GM19239 (cell line): ENCODE results near the genes HOGA1, PI4K2A, AVPI1, MARVELD1, R3HCC1L and HPS1.

- RRBS: no CpG with 5 or more reads among the region's 3 CpGs
Observed at GRCh38 chr10:97016846-97017064, 169.0 kb downstream of the SLIT1 start.

DNA sequence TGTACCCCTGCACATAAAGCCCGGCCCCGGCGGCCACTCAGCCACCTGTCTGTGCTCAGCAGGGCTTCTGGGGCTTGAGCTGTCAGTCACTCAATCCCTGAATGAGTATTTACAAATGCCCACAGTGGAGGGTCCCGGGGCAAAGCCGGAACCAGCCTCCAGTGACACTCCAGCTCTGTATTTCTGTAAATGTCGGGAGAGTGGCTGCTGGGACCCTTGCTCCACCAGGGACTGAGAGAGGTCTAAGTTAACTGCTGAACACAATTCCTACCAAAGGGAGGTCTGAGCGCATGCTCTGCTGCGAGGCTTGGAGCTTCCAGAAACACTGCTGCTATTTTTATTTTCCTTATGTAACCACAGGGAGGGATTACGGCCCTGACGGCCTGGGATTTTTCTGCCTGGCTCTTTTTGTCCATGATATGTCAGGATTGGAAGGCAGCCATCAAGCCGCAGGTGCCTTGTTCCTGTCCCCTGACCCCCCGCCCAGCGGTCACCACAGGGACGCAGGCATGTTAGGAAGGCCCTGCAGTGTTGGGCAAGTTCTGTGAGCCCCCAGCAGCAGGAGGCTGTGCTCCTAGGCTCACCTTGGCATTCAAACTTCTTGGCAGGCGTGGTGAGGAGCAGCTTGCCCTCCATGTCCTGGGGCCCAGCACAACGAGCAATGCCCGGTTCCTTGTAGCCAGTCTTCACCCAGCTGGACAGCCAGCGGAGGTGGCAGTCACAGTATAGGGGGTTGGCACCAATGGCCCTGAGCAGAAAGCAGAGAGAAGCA lies 164.9 kb downstream of the SLIT1 start:
- RRBS: 100% methylated on average over 1 of the region's 18 CpGs

GRCh38 chr10:97196141-97197035 lies 10.6 kb upstream of the SLIT1 start:
- RRBS: 3% methylated on average over 8 of the region's 59 CpGs

DNA sequence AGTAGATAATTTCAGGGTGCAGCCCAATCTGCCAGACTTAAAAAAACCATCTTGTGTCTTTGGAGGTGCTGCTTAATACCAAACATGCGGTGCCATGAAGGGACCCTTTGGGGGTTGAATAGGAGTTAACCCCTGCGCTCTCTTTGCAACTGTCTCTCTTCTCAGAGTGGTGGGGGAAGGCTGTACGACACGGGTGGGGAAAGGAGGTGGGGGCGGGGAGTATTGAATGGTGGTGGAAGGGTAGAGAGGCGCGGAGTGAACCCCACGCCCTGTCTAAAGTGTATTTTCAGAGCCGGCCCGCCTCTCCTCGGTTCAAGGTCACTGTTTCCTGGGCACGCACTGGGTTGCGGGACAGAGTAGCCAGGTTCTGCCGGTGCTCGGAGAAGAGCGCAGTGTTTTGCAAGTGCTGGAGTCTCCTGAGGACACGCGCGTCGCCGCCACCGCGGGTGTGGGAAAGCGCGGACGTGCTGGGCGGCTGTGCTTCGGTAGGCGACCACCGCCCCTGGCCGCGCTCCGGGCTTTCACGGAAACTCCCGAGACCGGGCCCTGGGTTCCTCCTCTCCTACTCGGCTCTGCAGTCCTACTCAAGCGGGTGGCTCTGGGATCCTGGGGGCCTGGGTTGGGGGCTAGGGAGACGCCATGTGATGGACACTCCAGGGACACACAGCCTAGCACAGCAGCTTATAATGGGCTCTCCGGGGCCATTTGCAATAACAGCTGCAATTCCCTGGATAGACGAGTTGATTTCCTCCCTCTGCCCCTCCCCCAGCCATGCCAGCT lies 1.9 kb downstream of the FRAT1 start:
- RRBS: 12% methylated on average over 5 of the region's 41 CpGs

DNA sequence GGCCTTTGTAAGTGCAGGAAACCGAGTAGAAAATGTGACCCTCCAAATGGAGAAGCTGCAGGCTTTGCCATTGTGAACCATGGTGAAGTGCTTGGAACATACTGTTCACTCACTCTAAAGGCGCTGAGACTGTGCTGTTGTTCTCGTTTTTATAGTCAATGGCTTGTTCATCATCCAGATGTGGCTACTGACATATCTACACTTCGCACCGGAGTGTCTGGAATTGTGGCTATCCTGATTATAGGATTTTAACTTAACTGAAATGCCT lies 2.4 kb downstream of the FRAT1 start:
- RRBS: no CpG with 5 or more reads among the region's 5 CpGs

- RRBS: 93% methylated on average over 3 of the region's 10 CpGs
Observed at GRCh38 chr10:97461114-97461906, 15.3 kb downstream of the ZDHHC16 start.

DNA sequence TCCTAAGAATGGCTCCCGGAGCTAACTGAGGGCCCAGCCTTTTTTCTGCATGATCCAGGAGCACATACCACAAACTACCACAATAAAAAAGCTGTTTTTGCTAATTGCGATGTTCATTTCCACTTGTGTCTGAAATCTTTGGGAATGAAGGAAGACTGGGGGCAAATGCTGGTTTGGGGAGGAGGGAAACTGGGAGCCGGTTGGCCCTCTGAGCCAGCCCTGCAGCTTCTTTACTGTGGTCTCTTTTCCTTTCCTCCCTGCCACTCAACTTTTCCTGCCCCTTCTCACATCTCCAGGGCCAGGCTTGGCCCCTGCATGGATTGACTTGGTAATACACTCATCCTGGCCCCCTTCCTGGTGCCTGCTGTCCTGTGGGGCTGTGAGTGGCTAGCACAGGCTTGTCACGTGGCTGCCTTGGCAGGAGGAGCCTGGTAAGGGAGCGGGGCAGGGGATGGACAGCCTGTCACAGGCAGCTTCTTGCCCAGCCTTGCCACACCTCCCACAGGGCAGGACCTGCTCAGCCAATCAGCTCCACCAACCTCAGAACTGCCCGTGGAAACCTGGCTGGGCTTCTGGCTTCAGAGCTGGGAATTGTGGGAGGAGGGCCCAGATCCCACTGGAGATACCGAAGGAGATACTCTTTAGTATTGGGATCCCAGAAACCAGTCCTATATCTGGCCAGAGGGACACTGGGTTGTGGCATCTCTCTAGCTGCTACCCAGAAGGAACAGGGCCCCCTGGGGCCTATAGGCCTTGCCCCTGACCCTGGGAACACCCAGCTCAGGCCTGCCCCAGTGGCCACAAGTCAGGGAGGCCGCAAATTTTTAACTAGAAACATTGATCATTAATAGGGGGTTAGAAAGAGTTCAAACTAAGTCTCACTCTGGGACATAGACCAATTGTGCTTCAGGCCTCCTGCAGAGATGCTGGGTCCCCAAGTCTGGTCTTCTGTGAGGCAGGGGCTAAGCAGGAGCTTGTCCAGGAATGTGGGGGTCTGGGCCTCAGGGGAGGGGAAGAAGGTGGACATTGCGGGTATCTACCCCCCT lies at the start of gene HOGA1:
HOGA1 (plus strand) TSS at position 609 of the 1,046 bp plus-strand sequence.
- RRBS: no CpG with 5 or more reads among the region's 9 CpGs

DNA sequence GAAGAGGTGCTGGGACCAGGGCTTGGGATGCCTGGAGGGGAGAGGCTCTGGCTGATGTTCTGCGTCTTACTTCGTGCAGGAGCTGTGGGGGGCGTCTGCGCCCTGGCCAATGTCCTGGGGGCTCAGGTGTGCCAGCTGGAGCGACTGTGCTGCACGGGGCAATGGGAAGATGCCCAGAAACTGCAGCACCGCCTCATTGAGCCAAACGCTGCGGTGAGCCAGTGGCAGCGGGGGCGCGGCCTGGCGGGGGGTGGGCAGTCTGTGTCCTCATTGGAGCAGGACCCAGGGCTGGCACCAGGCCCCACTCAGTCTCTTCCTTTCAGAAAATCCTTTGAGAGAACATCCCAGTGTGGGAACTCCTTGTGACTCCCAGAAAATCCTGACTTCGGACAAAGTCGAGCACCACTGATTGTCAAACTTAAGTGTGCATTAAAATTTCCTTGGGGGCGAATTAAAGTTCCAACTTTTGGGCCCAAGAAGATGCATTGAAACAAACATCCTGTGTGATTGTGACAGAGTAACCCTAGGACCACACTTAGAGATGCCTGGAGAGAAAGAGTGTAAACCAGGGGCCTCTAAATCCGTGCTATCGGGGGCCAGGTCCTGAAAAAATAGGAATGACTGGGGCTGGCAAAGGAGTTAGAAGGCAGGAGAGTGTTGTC lies 12.4 kb downstream of the C10orf62 start:
- RRBS: no CpG with 5 or more reads among the region's 18 CpGs

DNA sequence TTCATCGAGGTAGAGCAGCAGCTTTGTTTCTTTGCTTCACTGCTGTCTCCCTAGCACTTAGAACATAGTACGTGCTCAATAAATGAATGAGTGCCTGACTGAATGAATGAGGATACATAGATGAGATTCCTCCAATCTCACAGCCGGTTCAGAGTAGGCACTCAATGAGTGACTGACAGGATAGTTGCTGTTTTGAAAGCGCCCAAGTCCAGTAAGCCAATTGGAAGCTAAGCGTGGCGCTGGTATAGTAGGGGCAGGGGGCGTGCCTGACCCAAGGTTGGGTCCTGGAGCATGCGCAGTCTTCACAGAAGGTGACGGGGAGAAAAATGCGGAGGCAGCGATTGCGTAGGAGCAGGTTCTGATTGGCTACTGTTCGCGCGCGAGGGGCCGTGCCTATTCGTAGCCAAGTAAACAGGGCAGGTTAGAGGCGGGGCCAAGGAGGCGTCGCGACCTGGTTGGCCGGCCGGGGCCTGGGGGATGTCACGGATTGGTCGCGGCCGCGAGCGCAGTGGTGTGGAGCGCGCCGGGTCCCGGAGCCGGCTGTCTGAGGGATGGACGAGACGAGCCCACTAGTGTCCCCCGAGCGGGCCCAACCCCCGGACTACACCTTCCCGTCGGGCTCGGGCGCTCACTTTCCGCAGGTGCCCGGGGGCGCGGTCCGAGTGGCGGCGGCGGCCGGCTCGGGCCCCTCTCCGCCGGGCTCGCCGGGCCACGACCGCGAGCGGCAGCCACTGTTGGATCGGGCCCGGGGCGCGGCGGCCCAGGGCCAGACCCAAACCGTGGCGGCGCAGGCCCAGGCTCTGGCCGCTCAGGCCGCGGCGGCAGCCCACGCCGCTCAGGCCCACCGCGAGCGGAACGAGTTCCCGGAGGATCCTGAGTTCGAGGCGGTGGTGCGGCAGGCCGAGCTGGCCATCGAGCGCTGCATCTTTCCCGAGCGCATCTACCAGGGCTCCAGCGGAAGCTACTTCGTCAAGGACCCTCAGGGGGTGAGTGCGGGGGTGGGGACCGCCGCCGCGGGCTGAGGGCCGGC lies at the start of gene PI4K2A:
PI4K2A (plus strand) TSS at position 480 of the 1,030 bp plus-strand sequence.
- RRBS: 2% methylated on average over 29 of the region's 97 CpGs

- RRBS: 95% methylated on average over 3 of the region's 18 CpGs
Observed at GRCh38 chr10:97675067-97676293, 11.6 kb downstream of the AVPI1 start.

GRCh38 chr10:97686691-97687928 lies at the start of gene AVPI1:
Gene AVPI1, minus strand, starts transcription at chr10:97687241.
- RRBS: 2% methylated on average over 20 of the region's 94 CpGs

GRCh38 chr10:97713222-97713913 lies at the start of gene MARVELD1:
Gene MARVELD1, plus strand, starts transcription at chr10:97713730.
- RRBS: no CpG with 5 or more reads among the region's 59 CpGs

DNA sequence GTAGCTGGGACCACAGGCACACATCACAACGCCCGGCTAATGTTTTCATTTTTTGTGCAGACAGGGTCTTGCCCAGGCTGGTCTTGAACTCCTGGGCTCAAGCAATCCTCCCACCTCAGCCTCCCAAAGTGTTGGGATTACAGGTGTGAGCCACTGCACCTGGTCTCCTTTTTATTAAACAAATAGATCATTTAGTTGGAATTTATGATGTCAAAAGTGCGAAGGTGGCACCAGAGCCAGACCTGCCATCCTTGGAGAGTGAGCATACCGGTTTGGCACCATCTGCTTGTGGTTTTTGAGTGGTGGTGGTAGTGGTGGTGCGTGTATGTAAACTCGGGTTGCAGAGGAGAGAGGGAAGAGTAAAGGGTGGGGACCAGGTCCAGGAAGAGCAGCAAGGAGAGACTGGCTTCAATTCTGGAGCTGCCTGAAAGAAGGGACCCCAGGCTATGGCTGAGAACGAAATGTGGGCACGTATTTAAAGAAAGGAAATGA lies 658 bp upstream of the GOLGA7B start:
- RRBS: no CpG with 5 or more reads among the region's 8 CpGs

- RRBS: 3% methylated on average over 7 of the region's 35 CpGs
Observed at GRCh38 chr10:98134105-98134721, at the start of gene R3HCC1L. Gene R3HCC1L, plus strand, starts transcription at chr10:98134657.

DNA sequence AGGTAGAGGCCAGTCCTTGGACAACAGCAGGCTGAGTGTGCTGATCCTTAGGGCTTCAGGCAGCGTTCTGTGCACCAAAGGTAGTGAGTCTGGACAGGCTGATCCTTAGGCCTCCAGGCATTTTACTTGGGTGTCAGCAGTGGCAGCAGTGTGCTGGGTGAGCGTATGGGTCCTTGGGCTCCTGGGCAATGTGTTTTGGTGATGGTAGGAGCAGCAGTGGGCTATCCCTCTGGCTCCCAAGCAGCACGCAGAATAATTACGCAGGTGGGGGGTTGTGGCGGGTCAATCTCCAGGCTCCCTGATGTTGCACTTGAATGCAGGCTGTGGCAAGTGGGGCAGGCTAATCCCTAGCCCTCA lies 44.3 kb downstream of the LOXL4 start:
- RRBS: no CpG with 5 or more reads among the region's 5 CpGs

DNA sequence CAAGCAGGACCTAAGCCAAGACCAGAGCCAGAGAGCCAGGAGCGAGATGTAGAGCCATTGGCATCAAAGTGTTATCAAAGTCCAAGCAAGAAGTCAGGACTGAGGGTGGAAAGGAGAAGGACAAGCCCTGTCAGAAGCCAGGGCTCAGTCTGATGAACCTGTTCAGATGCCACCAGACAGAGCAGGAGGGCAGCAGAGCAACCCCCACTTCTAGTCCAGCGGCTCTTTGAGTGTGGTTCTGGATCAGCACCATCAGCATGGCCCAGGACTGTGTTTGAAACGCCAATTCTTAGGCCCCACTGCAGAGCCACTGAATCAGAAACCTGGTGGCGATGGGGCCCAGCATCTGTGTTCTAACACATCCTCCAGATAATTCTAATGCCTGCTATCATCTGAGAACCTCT lies 6.9 kb upstream of the LOXL4 start:
- RRBS: no CpG with 5 or more reads among the region's 4 CpGs

- RRBS: no CpG with 5 or more reads among the region's 12 CpGs
Observed at GRCh38 chr10:98403202-98403749, 11.7 kb downstream of the PYROXD2 start.

- RRBS: 3% methylated on average over 20 of the region's 66 CpGs
Observed at GRCh38 chr10:98446409-98447490, at the start of gene HPS1. Gene HPS1, minus strand, starts transcription at chr10:98446935.

GRCh38 chr10:98476593-98476850 lies 29.8 kb upstream of the HPS1 start:
- RRBS: no CpG with 5 or more reads among the region's 4 CpGs

- RRBS: 52% methylated on average over 2 of the region's 4 CpGs
Observed at GRCh38 chr10:99519671-99519959, 13.1 kb upstream of the NKX2-3 start.